Cytotoxic T cell (primary cell): ENCODE measurements around a stretch of chr5.

- PRO-cap, 2 experiments = no peak in any of the 2 experiments
These were observed 342 bp downstream of the TMEM161B start for GRCh38 chr5:88268311-88268695.

- PRO-cap, 2 experiments = peak in 2 of 2 experiments; most common plus-strand start chr5:88269889 (in 1)
These were observed 1.0 kb upstream of the TMEM161B start for GRCh38 chr5:88269785-88269965.

DNA sequence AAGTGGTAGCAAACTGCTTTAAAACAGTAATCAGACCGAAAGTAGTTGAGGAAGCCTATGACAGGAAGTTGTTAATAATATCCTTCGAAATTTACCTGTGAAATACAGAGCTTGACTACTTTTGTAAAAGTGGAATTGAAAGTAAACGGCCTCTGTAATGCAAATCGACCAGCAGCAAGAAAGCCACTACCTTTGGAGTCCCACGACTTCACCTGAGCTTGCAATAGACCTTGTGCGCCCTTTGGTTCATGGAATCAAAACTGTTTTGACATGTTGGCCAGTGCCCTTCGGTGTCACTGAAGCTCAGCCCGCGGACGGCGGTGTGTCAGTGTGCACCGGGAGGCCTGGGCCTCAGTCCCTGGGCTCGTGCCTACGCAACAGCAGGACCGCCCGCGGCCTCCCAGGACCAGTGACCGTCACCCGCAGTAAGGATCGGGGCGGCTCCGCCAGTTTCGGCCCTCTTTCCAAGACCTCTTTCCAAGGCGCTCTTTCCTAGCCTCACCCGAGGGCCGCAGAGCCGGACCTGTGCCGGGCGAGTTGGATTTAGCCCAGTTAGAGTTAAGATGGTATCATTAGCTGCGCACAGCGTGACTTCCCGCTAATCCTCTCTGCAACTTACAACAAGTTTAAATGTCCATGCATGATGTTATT is 223.3 kb downstream of the MEF2C start:
- PRO-cap, 2 experiments = no peak in any of the 2 experiments

GRCh38 chr5:88690651-88691505 is 192.1 kb downstream of the MEF2C start:
- PRO-cap, 2 experiments = no peak in any of the 2 experiments

DNA sequence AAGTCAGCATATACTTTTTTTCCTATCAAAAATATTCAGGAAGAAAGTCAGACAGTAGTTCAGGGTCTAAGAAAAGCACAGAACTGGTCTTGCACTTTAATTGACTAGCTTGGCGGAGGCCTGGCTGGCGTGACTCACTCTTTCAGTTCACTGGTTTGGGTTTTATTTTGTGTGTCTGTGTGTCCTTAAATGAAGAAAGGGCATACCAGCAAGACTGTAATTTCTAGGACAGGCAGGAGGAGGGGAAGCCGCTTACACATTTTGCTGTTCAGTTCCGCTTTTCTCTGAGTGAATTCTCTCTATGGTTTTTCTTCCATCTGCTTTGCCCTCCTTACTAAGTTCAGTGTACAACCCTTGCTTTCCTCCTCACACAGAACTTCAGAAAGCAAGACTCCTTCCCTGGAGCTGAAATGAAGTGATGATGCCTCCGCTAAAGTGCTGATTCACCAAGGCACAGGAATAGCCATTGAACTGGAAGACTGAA is 150.8 kb downstream of the MEF2C start:
- PRO-cap, 2 experiments = no peak in any of the 2 experiments

- PRO-cap, 2 experiments = no peak in any of the 2 experiments
These were observed 97.0 kb downstream of the MEF2C start for GRCh38 chr5:88785826-88786581.

DNA sequence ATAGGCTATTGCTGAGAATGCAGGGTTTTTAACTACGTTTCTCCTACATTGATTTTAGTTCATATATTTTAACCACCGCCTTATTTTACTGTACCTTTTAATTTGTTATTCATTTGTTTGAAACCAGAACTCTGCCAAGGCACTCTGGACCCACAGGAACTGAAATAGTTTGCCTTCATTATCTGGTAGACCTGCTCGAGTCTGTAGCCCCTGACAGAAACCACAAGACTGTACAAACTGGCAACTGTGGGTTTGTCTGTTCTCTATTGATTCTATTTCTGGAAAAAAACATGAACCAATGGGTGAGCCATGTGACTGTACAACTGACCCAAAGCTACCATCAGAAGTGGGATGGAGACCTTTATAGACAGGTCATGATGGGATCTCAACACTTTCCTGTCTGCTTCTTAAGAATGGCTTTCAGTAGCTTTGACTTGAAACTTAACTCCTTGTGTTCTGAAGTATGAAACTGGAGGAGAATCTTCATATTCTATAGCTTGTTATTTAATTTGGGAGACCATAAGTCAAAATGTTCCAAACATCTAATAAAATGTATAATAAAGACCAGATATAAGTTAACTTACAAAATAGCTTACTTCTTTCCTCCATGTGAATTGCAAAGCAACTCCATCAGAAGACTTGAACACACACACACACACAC is 388.5 kb upstream of the MEF2C start:
- PRO-cap, 2 experiments = no peak in any of the 2 experiments

DNA sequence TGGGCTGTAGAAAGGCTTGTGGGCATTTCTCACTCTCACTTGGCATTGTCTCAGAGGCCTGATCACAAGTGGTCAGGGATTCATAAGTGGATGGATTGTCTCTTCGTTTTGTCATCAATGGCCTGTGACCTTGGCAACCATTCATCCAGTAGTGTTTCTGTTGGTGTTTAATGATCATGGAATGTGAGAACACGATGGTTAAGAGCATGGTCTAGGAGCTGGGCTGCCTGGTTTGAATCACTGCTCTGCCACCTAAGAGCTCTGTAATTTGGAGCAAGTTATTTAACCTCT is 430.0 kb upstream of the MEF2C start:
- PRO-cap, 2 experiments = no peak in any of the 2 experiments

DNA sequence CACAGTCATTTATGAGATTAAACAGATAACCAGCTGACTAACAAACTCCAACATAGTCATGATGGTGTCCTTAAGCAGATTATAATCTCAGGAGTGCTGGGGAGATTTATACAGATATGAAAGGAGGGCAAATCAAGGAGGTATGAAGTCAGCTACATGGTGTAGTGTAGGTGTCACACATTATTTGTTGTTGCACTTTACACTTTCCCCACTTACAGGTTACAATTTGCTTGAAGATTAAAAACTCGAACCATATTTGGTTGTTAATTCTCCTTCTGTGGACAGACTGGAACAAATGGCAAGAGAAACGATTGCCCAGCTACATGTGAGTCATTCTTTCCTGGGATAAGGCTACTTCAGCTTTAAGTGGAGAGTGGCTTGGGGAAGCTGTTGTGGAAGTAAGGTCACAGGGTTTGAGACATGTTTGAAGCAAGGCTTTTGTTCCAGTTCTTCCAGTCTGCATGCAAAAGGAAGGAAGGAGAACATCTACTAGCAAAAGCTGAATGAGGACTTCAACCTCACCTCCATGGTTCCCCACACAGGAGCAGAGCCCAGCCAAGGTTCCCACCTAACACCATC is 320.1 kb downstream of the ADGRV1 start:
- PRO-cap, 2 experiments = no peak in any of the 2 experiments

DNA sequence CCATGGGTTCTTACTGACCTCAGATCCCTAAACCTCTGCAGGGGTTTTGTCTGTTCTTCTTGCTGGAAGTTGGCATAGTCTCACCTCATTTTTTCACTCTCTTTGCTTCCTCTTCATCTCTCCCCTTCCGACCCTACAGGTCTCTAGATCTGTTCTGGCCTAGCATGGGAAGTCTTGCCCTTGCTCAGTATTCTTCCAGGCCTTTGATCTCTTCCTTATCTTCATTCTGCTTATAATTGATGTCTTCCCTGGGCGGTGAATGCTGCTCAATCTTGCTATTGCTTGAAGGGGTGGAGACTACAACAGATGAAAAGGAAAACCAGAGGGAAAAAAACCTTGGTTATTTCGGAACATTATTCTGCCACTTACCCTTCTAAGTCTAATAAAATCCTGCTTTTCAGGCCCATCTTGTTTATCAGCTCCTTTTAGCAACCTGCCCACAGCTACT is 375.5 kb downstream of the ADGRV1 start:
- PRO-cap, 2 experiments = no peak in any of the 2 experiments

GRCh38 chr5:90964997-90965721 is 406.6 kb downstream of the ADGRV1 start:
- PRO-cap, 2 experiments = no peak in any of the 2 experiments

DNA sequence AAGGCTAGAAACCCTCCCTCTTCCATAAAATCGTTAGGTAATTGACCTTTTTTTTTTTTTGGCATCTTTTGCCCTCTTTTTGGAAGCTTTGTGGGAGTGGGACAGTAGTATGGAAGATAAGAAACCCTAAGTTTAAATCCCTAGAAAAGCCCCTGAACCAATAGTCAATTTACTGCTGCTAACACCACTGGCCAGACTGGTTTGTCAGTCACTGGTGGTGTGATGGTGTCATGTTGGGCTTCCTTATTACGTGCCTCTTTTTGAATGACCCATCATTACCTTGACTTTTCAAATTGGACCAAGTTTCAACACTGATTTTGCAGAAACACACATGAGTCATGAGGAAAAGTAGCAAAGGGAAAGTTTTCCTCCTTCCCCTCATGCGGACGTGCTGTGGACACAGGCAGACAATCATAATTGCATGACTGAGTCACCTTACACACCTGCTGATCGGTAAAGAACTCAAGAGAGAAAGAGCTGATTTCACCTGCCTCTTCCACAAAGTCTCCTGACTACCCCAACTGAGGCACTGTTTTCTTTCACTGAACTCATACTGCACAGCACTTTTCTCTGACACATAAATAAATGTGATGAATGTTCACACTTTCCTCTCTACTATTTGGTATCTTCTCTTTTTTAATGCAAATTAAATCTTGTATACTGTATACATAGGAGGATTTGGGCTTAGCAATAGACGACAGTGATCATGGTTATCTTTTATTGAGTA is 324.5 kb downstream of the ARRDC3 start:
- PRO-cap, 2 experiments = no peak in any of the 2 experiments

GRCh38 chr5:91245115-91245595 is 138.0 kb downstream of the ARRDC3 start:
- PRO-cap, 2 experiments = no peak in any of the 2 experiments

DNA sequence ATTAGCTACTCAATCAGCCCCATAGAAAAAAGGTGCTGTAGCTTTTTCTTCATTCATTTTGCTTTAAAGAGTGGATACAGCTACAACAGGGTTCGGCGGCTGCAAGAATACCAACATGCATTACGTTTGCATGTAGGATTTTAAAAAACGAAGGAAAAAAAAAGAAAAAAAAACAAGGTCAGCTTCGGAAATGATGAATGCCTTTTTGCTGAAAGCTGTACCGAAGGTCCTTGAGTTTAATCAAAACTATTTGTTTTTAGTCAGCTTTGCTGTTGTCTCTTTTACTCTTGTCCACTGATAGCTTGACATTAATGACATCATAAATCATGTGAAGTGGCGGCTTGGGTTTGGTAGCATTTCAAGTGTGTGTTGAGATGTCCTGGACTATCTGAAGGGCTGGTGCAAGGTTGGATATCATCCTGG is 781.1 kb upstream of the NR2F1 start:
- PRO-cap, 2 experiments = no peak in any of the 2 experiments

DNA sequence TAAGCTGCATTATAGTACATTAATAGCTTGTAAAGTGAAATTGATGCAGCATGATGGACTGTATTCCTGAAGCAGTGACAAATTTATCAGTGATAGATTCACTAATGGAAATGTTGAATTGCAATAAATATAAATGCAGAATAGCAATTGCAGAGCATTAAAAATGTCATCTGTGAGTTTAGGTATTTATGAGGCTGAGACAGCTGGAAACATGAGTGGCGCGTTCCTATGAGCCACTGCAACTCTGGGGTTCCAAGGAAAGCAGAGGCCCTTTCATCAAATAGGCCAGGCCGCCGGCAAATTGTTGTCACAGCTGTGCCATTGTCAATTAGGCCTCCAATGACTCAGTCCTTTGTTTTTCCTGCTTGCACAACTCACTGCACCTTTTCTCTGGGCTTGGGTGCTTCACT is 655.9 kb upstream of the NR2F1 start:
- PRO-cap, 2 experiments = no peak in any of the 2 experiments

DNA sequence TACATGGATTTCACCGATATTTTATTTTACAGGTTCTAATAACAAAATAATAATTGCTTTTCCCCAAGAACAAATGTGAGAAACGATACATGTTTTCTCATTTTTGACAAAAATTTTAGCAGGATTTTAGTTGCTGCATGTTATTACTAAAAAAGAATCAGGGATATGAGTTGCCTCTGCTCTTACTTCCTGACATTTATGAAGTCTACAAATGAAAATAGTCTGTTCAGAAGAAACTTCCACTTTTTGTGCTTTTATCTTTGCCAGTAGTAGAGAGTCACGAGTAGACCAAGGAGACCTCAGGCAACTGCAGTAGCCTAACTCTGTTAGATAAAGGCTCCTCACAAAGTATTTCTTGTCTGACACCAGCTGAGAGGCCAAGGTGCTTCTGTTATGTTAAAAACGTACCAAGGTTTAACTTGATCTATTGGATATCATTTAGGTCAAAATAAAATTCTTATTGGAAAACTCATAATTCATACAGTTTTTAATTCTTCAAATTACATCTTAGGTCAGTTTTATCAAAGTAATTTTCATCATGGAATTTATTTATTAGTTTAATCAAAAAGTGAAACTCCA is 335.9 kb upstream of the NR2F1 start:
- PRO-cap, 2 experiments = no peak in any of the 2 experiments

DNA sequence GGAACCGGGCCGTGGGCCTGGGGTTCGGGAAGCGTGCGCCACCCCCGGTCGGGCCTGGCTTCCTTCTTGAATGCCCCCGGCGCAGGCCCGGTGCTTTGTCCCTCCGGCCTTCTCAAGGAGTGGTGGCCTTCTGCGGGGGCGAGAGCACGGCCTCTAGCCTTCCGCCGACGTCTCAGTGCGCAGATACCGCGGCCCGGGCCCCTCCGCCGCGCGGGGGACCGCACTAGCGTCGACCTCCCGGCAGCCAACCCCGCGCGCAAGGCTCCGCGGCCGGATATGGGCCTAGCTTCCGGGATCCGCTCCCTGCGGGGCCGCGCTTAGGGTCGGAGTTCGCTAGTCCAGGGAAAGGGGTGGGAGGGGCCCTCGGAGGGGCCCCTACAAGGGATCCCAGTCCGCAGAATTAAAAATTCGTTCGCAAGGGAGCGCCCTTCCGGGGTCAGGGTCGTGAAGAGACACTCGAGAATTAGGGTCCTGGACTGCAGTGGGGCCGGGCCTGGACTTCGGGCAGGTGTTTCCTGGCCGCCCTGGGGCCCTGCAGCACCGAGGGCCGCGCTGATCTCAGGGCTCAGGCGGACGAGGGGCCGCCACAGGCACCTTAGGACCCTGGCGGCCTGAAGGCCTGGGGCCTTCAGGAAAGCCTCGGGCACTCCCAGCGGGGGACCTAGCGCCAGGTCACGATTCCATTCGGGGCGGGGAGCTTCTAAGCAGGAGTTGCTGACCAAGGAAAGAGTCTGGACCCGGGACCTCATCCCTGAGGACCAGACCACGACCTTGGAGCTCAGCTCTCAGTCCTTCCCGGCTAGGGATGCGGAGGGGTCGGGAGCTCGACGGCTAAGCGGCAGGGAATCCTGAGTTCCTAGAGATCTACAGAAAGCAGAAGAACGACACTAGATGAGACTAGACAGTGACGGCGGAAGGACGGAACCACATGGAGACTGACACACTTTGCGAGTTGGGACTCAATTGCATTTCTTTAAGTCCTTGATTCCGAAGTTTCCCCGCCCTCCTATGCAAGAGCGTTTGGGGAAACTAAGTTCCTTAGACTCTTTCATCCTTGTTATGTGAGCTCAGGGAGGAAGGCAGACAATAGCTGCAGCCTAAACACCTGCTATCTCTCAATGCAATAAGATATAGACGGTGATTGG is 12.1 kb upstream of the NR2F1 start:
- PRO-cap, 2 experiments = no peak in any of the 2 experiments

DNA sequence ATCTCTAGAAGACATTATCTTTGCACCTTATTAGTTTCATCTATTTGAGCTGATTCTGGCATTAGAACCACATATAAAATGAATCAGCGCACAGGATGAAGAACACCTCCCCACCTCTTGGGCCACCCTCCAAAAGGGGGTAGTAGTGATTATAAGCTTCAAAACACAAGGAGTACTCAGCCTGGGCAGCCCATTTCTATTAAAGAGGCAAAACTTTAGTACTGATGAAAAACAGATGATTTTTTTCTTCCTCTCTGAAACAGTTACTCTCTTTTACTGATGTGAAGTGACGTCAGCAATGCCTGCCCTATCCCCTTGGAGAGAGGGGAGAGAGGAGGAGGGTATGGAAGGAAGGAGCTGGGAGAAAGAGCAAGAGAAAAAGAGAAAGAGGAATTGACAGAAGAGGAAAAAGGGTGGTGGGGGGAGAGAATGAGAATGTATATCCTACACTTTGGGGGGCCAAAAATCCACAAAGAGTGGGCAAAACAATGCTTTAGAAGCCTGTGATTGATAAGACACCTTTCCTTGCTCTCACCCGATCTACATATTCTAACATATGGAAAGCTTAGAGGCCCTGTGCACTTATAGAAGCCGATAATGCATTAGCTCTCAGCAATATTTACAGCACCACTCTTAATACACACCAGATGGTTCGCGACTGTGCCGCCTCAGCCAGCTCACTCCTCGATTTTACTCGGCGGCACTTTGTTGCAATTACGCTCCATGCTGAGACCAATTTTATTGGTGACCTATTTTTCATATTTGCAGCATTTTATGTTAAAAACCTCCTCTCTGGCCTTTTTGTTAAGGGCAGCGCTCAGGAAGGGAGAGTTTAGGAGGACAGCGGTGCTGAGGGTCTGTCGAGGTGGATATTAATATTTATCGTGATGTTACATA is 18.6 kb downstream of the NR2F1 start:
- PRO-cap, 2 experiments = no peak in any of the 2 experiments

GRCh38 chr5:94001460-94002106 is 109.9 kb downstream of the FAM172A start:
- PRO-cap, 2 experiments = no peak in any of the 2 experiments

DNA sequence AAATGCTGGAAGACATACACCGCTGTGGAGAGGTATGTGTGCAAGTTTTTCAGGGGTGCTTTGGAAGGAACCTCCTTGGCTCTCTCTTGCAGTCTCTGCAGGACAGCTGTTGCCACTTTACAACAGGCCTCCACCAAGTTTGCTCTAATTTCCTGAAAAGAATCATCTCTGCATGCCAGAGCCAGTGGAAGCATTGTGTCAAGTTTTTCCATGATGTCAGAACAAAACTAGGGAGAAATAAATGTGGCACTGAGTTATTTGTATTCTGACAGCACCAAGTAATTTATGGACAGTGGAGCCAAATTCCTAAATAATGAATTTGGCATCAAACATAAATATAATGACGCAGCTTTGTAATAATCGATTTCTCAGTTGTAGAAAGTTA is 146.9 kb downstream of the KIAA0825 start:
- PRO-cap, 2 experiments = no peak in any of the 2 experiments